ENCODE results near the gene TASP1.

DNA sequence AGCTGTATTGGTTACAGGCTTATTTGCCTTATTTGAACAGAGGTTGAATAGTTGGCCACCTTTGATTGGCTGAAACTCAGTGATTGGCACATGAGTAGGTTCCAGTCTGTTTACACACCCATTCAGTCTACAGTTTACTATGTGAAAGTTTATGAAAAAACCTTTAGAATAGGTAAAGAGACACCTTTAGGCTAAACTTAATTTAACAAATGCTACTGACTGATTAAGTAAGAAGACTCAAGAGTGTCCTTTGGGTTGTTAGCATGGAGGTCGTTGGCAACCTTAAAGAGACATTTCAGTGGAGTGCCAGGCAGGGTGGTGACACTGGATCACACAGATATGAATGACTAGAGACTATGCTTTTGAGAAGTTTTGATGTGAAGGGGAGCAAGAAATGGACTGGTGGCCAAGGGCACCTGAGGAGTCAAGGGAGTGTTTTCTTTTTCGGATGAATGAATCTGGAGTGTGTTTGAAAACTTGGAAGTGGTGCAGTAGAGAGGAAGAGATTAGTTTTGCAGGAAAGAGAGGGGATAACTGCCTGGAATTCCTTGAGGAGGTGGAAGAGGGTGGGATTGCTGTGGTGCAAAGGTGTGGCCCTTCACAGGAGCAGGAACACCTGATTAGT, 110.6 kb upstream of the LAMP5 start:
- PRO-cap = no peak
- RAMPAGE, long total RNA, 5 experiments = start-site peak on the plus strand in 3 of 5 experiments, centred at positions 141 to 305 of the sequence, 12 to 34 reads per replicate
- RRBS = no CpG with 5 or more reads among the region's 2 CpGs

DNA sequence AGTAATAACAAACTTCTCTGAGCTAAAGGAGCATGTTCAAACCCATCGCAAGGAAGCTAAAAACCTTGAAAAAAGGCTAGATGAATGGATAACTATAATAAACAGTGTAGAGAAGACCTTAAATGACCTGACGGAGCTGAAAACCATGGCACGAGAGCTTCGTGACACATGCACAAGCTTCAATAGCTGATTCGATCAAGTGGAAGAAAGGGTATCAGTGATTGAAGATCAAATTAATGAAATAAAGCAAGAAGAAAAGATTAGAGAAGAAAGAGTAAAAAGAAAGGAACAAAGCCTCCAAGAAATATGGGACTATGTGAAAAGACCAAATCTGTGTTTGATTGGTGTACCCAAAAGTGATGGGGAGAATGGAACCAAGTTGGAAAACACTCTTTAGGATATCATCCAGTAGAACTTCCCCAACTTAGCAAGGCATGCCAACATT, 51.9 kb upstream of the LAMP5 start:
- PRO-cap = no peak
- RAMPAGE, long total RNA, 5 experiments = start-site peak on the plus strand in 3 of 5 experiments, centred at positions 102 to 361 of the sequence, 5 to 18 reads per replicate
- RRBS = no CpG with 5 or more reads among the region's 5 CpGs

- PRO-cap = no peak
- RAMPAGE, long total RNA, 5 experiments = no peak in any of the 5 experiments
- RRBS = 10% methylated on average over 23 of the region's 44 CpGs
These were observed 1.3 kb downstream of the LAMP5 start for GRCh38 chr20:9515611-9516238.

GRCh38 chr20:10640784-10641405, 32.9 kb downstream of the JAG1 start:
- PRO-cap = no peak
- RAMPAGE, long total RNA, 5 experiments = start-site peak on the minus strand in 2 of 5 experiments, at chr20:10640784-10641015 at its widest, 17 to 44 reads per replicate
- RRBS = no CpG with 5 or more reads among the region's 17 CpGs

DNA sequence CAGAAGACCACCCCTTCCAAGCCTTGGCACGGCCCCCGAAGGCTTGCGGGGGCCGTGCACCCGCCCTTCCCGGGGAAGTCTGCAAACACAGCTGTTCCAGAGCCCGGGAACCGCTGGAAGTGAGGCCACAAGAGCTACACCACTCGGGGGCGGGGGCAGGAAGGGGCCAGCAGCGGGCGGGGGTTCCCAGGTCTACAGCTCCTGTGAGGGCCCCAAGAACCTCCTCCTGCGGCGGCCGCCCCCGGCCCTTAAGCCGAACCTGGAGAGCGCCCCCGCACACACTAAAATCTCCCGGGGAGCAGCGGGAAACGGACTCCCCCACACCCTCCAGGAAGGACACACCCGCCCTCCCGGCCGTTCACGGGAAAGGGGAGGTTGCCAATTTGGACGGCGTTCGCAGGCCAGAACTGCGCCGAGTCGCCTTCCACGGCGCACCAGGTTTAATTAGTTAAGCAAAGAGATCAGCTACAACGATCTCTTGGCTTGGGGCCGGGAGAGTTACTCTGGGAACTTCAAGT, 1.8 kb downstream of the JAG1 start:
- PRO-cap = bidirectional peak, plus-strand start at position 142 of the sequence, minus-strand start at position 121 of the sequence; bidirectional peak, plus-strand start at position 404 of the sequence, minus-strand start at position 250 of the sequence
- RAMPAGE, long total RNA, 5 experiments = no peak in any of the 5 experiments
- RRBS = under 1% methylated on average over 11 of the region's 36 CpGs

DNA sequence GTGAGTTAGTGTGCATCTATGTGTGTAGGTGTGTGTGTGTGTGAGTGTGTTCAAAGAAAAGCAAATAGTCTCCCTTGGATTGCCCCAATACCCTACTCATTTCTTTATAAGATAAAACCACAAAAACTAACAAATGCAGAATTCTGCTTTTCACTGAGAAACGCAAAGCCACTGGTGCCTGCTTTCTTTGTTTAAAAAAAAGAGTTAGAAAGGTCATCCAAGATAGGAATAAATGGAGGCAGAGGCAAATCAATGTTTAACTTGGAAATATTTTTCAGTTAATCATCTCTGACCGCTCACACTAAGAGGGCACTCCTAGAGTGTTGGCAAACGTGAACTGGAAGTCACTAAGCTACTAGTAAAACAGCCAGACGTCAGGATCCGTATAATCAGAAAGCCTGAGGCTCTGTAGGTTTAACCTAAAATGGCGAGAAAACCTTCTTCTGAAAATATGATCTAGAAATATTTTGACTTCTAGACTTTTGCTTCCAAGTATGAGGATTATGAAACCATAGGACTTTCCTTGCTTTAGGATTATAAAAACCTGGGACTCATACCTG, 37.5 kb upstream of the JAG1 start:
- PRO-cap = unidirectional peak, plus-strand start at position 329 of the sequence
- RAMPAGE, long total RNA, 5 experiments = no peak in any of the 5 experiments
- RRBS = no CpG with 5 or more reads among the region's 6 CpGs

DNA sequence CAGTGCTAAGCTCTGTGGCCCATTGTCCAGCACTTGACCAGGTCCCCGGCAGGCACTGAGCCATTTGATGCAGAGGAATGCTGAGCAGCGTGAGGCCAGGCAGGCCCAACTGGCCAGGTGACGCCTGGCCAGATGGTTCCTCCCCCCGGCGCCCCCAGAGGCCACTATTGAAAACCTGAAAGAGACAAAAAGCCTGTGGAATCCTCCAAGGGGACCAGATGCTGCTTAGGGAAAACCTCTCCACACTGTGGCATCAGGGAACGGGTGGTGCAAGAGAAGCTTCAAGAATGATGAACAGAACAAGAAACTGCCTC, 597.6 kb upstream of the JAG1 start:
- PRO-cap = no peak
- RAMPAGE, long total RNA, 5 experiments = no peak in any of the 5 experiments
- RRBS = 83% methylated on average over 3 of the region's 6 CpGs

DNA sequence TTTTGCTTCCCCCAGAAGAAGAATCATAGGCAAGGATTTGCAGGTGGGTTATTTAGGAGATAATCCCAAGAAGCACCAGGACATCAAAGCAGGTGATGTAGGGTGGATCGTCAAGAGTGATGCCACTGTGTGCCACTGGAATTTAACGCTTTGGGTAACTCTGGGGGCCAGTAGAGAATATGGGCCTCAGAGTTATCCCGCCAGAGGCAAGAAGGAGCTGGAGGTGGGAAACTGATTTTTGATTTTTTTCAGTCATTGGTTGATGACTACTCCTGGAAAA, 368.5 kb downstream of the BTBD3 start:
- PRO-cap = no peak
- RAMPAGE, long total RNA, 5 experiments = no peak in any of the 5 experiments
- RRBS = no CpG with 5 or more reads among the region's 3 CpGs

DNA sequence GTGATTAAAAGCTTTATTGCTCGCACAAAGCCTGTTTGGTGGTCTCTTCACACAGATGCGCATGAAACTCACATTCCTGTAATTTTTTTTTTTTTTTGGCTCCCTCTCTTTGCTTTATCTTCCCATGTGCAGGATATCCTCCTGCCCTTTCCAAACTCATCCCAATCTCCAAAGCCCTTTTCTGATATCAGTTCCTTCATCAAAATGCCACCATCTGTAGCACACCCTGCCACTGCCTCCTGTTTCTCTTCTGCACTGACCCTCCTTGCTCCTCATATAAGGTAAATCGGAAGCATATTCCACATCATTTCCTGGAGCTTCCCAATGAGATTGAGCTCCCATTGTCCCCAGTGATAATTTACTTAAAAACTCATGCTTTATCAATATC, 255.4 kb upstream of the SPTLC3 start:
- PRO-cap = no peak
- RAMPAGE, long total RNA, 5 experiments = no peak in any of the 5 experiments
- RRBS = no CpG with 5 or more reads among the region's 3 CpGs

DNA sequence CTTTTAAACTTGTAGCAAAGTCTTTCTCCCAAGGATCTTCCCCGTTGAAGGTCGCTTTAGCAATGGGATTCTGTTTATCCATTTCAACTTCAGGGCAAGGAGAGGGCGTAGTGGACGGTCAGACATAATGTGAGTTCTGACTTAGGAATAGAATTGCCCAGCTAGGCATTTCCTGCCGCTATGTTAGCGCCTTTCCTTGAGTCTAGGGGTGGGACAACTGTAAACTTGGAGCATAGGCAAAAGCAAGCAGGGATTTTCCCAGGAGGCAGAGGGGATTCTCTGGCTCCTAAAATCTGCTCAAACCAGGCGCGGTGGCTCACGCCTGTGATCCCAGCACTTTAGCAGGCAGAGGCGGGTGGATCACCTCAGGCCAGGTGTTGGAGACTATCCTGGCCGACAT, 1.5 kb downstream of the ISM1 start:
- PRO-cap = no peak
- RAMPAGE, long total RNA, 5 experiments = no peak in any of the 5 experiments
- RRBS = no CpG with 5 or more reads among the region's 11 CpGs

GRCh38 chr20:13307427-13307875, 86.4 kb downstream of the ISM1 start:
- PRO-cap = no peak
- RAMPAGE, long total RNA, 5 experiments = no peak in any of the 5 experiments
- RRBS = no CpG with 5 or more reads among the region's 6 CpGs

DNA sequence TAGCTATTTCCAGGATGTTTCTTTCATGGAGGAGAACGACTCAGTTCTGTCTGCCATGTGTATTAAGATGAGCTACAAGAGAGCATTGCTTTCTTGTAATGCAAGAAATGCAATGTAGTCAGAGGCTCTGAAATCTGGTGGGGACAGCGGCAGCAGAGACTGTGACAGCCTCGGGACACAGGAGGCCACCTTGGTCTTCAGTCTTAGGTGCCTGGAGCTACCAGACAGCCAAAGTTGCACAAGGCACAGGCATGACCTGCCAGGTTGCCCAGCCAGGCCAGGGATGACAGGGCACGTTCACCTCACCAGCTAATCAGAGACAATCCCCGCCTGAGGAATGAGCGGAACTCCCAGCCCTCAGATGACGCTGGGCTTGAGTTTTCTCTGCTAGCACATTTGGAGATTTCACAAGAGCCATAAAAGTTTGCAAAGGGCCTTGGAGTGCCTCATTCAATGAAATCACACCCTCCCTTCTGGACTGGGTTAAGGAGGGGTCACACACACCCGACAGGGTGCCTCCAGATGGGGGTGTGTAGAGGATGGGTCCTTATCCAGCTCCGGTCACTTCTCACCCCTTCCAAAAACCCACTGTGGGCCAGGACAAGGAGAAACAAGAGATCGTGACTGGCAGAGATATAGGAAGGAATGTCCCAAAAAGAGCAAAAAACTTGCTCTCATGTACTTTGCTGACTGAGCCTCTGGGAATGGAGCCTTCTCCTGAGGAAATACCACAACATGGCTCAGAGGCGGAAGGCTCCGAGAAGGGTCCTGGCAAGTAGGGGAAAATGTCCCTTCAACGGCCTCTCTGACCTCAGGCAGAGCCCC, 121.4 kb downstream of the ISM1 start:
- PRO-cap = no peak
- RAMPAGE, long total RNA, 5 experiments = no peak in any of the 5 experiments
- RRBS = no CpG with 5 or more reads among the region's 13 CpGs

- PRO-cap = bidirectional peak, plus-strand start at chr20:13639073, minus-strand start at chr20:13638917
- RAMPAGE, long total RNA, 5 experiments = start-site peak on the minus strand in 5 of 5 experiments, at chr20:13638900-13638940 at its widest, 27 to 248 reads per replicate
- RRBS = 2% methylated on average over 17 of the region's 61 CpGs
These were observed at the start of gene TASP1 for GRCh38 chr20:13638203-13639350. Gene TASP1 (minus strand): TSS chr20:13638932.

DNA sequence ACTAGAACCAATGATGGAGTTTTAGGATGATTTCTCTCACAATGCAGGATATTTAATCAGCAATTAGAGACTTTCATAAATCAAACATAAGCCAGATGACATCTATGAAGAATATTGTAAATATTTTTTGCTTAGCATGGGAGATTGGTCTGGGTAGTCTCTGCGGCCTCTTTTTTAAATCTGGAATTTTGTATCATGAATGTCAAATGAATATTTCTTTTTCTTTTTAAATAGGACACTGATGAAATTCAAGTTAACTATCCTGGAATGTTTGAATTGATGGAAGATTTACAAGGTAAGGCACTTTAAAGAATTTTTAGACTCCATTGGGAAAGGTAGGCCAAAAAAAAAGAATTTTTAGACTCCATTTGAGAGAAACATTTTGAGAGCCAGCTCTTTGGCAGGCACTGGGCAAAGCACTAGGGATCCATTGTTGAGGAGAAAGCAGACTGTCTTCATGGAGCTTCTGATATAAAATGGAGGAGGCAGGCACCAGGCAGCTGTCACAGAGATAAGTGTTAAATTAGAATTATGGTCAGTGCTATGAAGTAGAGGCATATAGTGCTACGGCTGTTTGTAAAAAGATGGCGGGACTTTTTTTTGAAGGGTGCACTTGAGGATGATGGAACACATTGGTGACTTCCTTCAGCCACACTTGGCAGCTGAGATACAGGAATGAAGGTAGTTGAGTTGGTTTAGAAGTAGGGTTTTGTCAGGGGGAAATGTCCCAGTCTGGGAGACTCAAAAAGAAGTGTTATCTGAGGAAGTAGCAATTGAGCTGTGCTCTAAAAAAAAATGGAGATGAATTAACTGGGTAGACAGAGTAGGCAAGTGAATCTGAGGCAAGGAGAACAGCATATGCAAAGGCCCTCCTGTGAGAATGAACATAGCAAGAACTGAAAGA, 24.0 kb downstream of the NDUFAF5 start:
- PRO-cap = no peak
- RAMPAGE, long total RNA, 5 experiments = start-site peak on the plus strand in 2 of 5 experiments, centred at positions 670 to 742 of the sequence, 8 to 13 reads per replicate
- RRBS = no CpG with 5 or more reads among the region's 3 CpGs

DNA sequence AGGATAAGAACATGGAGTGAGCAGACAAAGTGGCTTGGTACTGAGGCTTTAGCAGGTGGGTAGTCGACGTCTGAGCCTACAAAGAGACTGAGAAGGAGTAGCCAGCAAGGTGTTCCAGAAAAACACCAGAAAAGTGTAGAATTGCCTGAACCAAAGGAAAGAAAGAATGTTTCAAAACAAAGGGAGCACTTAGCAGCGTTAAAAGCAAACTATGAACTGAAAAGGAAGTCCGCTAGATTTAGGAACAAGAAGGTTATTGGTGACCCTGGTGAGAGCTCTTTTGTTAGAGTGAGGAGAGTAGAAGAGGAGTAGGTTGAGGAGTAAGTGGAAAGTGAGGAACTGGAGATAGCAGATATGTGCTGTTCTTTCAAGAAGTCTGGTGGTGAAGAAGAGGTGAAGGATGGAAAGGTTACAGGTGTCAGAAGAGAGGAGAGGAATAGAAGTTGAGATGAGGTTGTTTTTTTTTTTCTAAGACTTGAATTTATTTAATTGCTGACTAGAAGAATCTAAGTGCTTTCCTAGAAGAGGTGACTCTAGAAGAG, 25.4 kb downstream of the NDUFAF5 start:
- PRO-cap = no peak
- RAMPAGE, long total RNA, 5 experiments = no peak in any of the 5 experiments
- RRBS = no CpG with 5 or more reads among the region's 4 CpGs

- PRO-cap = unidirectional peak, minus-strand start at chr20:13995930
- RAMPAGE, long total RNA, 5 experiments = no peak in any of the 5 experiments
- RRBS = 8% methylated on average over 19 of the region's 66 CpGs
These were observed 628 bp downstream of the MACROD2 start for GRCh38 chr20:13995830-13996458.

DNA sequence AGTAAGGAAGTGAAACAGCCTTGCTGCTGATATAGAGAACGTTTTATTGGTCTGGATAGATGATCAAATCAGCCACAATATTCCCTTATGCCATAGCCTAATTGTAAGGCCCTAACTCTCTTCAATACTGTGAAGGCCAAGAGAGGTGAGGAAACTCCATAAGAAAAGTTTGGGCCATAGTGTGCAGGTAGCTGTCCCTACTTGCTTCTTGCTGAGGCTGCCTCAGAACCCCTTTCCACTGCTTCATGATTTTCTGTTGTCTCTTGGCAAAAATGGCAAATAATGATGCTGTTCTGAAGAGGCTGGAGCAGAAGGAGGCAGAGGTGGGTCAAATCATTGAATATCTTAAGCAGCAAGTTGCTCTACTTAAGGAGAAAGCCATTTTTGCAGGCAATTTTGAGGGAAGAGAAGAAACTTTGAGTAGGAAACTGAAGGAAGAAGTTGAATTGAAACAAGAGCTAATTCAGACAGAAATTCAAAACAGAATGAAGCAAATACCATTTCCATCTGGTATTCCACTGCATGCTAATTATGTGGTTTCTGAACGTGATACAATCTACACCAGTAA, 131.9 kb downstream of the MACROD2 start:
- PRO-cap = no peak
- RAMPAGE, long total RNA, 5 experiments = start-site peak on the plus strand in 1 of 5 experiments, centred at position 347 of the sequence, 5 reads per replicate
- RRBS = no CpG with 5 or more reads among the region's 2 CpGs

DNA sequence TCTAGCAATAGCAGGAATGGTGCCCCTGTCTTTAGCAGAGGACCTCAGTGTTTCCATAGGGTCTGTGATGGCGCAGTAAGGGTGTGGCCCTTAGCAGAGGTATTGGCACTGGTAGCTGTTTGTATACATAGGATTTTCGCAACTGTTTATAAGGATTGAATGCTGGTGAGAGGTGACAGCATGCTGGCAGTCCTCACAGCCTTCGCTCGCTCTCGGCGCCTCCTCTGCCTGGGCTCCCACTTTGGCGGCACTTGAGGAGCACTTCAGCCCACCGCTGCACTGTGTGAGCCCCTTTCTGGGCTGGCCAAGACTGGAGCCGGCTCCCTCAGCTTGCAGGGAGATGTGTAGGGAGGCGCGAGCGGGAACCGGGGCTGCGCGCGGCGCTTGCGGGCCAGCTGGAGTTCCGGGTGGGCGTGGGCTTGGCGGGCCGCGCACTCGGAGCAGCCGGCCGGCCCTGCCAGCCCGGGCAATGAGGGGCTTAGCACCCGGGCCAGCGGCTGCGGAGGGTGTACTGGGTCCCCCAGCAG, 111.2 kb downstream of the FLRT3 start:
- PRO-cap = no peak
- RAMPAGE, long total RNA, 5 experiments = no peak in any of the 5 experiments
- RRBS = no CpG with 5 or more reads among the region's 30 CpGs

DNA sequence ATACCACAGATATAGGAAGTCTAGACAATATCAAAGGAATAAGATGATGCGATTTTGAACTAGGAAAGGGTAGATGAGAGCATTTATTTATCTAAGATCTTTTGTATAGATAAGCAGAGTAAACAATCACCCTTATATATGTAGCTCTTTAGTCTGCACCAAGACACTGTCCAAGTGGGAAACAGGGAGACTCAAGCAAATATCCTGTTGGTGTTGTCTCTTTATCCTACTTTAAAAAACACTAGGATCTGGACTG, 587.0 kb upstream of the FLRT3 start:
- PRO-cap = no peak
- RAMPAGE, long total RNA, 5 experiments = no peak in any of the 5 experiments
- RRBS = no CpG with 5 or more reads among the region's 1 CpG

- PRO-cap = no peak
- RAMPAGE, long total RNA, 5 experiments = no peak in any of the 5 experiments
- RRBS = no CpG with 5 or more reads among the region's 3 CpGs
These were observed 636.0 kb downstream of the KIF16B start for GRCh38 chr20:15937268-15937663.

Data from stomach (tissue), 7 donors.